ENCODE results near the genes ECEL1, CHRND, ATG16L1, DGKD and TRPM8.

GRCh38 chr2:232310148-232310837 is 68.3 kb upstream of the ALPP start:
- PRO-cap, result no peak

DNA sequence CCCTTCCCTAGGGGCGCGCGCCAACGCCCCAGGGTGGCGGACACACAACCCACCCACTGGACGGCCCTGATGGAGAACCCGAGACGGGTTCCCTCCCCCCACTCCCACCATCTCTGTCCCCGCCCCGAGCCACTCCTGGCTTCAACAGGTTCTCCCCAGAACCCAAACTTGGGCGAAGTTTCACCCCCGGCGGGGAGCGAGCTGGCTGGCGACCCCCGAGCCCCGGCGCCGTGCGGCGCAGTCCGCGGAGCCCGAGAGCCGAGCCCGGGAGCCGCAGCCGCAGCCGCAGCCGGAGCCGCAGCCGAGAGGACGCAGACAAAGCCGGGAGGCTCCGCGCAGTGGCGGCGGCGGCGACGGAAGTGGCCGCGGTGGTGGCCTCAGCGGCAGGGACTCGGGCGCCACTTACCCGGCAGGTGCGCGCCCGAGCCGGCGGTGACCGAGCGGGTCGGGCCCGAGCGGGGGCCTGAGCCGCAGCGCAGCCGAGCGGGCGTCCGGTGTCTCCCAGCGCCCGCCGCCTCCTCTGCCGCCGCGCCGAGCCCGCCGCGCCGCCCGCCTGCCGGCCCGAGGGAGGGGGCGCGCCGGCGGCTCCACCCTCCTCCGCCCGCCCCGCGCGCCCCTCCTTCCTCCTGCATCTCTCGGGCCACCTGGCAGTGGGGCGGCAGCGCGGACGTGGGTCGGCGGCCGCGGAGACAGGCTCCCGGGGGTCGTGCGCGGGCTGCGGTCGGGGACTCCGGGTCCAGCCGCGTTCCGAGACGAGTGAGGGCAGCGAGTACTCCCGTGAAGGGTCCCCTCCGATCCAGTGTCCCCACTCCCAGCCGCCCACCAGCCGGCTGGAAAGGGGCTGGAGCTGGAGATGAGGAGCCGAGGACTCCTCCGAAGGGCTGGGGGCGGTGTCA is at the start of gene ECEL1:
Gene ECEL1 (minus strand): TSS at position 522 of the 896 bp plus-strand sequence.
- PRO-cap, result unidirectional peak, minus-strand start at position 522 of the sequence

DNA sequence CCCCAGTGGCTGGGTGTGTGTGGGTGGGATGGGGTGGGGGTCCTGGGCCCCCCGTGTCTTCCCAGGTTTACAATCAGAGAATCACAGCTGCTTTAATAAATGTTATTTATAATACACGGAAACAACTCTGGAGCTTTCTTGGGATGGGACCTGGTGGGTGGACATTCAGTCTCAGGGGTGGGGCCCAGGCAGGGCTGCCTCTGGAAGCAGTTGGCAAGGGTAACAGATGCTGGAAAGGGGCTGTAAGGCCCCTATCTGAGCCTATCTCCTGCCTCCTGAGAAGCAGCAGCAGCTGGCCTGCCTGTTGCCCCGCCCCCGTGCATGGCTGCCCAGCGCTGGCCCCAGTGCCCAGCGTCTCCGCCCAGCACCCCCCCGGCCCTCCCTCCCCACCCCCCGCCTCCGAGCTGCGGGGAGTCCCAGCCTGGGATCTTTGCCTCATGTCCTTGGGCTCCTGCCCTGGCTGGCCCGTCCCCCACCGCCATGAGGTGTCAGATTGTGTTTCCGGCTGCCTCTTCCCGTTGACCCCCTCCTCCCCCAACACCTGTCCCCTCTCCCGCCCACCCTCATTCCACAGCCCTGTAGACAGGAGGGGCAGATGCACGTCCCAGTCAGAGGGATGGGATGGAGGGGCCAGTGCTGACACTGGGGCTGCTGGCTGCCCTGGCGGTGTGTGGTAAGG is at the start of gene CHRND:
Gene CHRND (plus strand): TSS at position 566 of the 679 bp plus-strand sequence.
- PRO-cap, result no peak

DNA sequence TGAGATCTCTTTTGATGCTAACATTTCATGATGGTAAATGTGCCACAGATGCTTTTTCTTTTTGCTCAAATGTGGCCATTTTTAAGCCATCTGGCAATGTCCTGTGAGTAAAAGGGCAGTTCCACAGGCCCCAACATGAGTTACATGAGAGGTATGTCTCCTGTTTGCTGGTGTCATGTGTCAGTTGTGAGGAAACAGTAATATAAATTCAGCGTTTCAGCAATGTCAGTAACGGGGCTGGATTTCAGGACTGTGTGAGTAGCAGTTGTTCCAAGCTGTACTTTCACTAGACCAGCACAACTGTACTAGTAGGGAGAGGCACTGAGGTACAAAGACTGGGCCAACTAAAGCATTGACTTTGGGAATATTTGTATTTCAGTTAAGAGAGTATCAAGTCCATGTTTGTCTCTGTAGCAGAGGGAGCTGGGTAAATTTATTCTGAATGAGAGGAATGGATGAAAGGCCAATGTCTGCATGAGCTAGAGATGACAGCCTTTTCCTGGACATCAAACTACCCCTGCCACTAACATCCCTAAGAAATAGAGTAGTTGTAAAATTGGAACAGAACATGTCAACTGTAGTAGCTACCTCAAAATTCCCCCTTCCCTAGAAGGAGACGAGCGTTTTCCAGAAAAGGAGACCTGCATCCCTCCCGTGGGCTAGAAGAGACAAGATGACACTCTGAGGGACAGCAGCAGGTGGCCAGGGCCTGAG is 24.3 kb downstream of the EIF4E2 start:
- PRO-cap, result no peak

DNA sequence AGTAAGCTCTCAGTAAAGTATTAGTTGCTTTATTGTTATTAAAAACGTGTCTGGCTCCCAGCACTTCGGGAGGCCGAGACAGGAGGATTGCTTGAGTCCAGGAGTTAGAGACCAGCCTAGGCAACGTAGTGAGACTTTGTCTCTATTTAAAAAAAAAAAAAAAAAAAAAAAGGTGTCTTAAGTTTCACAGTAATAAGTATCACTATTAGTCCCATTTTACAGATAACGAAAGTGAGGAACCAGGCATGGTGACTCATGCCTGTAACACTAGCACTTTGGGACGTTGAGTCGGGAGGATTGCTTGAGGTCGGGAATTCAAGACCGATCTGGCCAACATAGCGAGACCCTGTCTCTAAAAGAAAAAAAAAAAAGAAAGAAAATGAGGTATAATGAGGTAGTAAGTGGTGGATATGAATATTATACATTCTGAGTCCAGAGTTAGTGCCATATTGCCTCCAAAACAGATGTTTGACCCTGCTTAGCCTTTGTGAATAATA is 2.6 kb downstream of the KCNJ13 start:
- PRO-cap, result no peak

DNA sequence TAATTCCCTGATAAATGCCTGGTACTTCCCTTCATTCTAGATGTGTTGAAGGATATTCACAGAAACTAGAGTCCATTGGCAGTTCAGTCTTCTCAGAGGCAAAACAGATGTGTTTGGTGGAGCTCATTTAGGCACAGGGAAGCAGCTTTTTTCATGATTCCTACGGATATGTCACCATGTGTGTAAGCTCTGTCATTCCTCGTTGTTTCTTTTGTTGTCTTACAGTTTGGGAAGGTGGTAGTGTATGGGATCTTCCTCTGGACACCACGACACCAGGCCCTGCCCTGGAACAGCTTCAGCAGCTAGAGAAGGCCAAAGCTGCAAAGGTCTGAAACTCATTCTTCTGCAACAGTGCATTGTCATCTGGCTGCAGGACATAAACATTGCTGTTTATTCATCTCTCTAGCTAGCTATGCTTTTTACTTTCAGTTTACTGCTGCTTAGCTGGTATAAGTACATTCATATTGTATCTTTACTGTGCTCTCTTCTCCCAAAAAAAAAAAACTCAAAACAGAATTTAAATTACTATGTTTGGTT is 39.1 kb upstream of the KCNJ13 start:
- PRO-cap, result no peak

DNA sequence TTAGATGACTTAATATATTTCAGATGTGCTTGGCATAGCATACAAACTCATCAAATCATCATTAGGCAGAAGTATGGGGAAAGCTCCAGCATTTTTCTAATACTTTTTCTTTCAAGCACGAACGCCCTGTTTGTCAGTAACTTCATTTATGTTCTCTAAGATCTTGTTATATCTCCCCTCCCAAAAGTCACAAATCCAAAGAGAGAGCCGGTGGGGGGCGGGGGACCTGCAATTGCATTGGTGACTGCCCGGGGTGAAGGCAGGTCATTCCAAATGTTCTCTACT is 82.9 kb downstream of the INPP5D start:
- PRO-cap, result no peak

- PRO-cap, result no peak
These were observed 87.9 kb downstream of the INPP5D start for GRCh38 chr2:233148012-233148386.

GRCh38 chr2:233185203-233185698 is 66.2 kb upstream of the ATG16L1 start:
- PRO-cap, result no peak

DNA sequence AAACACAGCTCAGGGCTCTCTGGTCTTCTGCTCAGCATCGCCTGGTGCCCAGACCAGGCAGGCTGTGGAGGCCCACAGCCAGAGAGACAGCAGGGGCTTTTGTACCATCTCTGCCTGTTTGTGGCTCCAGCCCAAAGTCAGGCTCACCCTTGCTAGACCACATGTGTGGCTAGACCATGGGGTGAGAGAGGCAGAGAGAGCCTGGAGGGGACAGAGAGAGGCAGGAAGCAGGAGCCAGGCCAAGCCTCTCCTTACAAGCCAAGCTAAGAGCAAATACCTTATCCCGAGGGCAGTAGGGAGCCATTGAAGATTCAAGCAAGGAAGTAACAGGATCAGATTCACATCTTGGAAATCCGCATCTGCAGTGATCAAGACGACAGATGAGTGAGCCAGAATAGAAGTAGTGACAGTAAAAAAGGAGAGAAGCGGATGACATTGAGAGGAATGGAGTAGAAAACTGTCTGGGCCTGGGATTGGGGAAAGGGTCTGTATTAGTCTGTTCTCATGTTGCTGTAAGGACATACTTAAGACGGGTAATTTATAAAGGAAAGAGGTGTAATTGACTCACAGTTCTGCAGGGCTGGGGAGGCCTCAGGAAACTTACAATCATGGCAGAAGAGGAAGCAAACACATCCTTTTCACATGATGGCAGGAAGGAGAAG is 60.8 kb upstream of the ATG16L1 start:
- PRO-cap, result no peak

DNA sequence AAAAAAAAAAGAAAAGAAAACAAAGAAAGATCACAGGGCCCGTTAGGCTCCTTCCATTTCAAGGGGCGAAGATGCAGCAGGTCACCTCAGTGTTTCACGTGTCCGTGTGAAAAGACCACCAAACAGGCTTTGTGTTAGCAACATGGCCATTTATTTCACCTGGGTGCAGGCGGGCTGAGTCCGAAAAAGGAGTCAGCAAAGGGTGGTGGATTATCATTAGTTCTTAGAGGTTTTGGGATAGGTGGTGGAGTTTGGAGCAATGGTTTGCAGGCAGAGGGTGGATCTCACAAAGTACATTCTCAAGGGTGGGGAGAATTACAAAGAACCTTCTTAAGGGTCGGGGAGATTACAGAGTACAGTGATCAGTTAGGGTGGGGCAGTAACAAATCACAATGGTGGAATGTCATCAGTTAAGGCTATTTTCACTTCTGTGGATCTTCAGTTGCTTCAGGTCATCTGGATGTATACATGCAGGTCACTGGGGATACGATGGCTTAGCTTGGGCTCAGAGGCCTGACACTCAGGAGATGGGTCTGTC is 37.9 kb upstream of the ATG16L1 start:
- PRO-cap, result no peak

DNA sequence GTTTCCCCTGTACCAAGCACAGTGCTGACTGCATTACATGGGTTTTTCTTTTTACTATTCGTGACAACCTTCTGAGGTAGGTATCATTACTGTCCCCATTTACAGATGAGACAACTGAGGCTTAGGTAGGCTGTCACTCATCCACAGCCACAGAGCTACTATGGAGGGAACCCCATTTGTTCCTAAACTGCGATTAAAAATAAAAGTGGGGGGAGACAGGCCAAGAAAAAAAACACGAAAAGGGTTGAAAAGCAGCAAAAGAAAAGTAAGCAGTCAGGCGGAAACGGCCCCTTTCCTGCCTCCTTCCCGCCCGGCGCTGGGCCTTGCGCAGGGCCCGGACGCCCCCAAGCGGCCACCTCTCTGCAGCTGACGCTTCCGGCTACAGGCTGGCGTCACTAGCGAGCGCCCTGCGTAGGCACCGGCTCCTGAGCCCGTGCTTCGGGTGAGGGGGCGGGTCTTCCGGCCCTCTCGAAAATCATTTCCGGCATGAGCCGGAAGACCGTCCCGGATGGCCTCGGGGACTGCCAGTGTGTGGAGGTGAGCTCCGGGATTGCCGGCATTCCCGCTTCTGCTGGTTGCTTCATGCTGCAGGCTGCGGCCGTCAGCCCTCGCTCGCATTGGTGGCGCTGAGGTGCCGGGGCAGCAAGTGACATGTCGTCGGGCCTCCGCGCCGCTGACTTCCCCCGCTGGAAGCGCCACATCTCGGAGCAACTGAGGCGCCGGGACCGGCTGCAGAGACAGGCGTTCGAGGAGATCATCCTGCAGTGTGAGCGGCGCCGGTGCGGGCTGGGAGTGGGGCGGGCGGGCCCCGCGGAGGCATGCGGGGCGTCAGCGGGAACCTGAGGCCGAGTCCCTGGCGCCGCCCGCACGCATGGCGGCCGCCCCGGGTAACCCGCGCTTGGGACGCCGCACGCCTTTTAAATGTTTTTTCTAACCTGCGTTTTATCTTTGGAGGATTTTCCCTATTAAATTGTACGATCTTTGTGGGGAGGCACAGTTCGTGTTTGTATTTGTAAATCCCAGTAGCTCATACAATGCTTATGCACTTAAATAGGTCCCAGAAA is at the start of gene ATG16L1:
Gene ATG16L1 (plus strand): TSS at position 497 of the 1,064 bp plus-strand sequence.
- PRO-cap, result bidirectional peak, plus-strand start at position 527 of the sequence, minus-strand start at position 305 of the sequence

DNA sequence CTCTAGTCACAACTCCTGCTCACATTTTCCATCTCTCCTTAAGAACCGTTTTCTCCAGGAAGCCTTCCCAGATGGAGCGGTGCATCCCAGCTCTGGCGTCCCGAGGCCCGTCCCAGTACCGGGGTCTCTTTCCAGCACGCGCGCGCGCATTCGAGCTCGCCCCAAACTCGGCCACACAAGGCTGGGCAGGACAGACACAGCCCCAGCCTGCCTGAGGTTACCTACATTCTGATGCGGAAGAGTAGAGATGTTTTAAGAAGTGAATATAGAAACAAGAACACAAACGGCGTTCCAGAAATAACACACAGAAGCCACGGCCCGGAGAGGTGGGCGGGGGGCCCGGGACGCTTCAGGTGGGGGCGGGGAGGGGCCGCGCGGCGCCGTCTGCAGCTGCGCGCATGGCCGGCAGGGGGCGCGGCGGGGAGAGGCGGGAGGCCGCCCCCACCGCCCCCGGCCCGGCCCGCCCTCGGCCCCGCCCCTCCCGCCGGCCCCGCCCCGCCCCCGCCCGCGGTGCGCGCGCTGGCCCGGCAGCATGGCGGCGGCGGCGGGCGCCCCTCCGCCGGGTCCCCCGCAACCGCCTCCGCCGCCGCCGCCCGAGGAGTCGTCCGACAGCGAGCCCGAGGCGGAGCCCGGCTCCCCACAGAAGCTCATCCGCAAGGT is at the start of gene DGKD:
Gene DGKD (plus strand): TSS at position 508 of the 660 bp plus-strand sequence.
- PRO-cap, result unidirectional peak, minus-strand start at position 169 of the sequence; bidirectional peak, plus-strand start at position 522 of the sequence, minus-strand start at position 230 of the sequence

DNA sequence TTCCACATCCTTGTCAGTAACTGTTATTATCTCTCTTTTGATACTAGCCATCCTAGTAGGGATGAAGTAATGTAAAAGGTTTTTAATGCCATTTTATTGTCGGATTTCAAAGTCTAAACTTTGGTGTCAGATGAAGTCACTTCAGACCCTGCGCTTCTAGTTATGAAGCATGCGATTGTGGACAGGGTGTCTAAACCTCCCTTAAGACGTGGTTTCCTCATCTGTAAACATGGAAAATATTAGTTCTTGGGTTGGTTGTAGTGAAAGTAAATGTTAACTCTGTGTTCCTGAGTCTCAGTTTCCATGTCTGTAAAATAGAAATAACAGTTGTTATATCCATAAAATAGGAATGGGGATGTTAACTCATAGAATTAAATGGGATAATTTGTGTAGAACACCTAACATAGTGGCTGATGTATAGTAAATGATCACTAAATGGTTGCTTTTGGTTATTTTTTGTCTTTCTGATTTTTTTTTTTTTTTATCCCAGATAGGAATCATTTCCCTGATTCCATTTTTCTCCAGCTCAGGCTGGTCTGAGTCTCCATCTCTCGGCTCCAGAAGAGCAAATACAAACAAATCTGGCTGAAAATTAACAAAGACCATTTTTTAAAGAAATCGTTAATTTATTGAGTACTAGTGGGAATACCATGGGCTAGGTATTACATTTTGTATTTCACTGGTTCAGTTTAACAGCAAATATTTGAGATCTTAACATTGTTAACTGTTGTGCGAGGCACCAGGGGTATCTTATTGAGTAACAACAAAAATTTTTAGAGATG is 4.9 kb downstream of the DGKD start:
- PRO-cap, result no peak

DNA sequence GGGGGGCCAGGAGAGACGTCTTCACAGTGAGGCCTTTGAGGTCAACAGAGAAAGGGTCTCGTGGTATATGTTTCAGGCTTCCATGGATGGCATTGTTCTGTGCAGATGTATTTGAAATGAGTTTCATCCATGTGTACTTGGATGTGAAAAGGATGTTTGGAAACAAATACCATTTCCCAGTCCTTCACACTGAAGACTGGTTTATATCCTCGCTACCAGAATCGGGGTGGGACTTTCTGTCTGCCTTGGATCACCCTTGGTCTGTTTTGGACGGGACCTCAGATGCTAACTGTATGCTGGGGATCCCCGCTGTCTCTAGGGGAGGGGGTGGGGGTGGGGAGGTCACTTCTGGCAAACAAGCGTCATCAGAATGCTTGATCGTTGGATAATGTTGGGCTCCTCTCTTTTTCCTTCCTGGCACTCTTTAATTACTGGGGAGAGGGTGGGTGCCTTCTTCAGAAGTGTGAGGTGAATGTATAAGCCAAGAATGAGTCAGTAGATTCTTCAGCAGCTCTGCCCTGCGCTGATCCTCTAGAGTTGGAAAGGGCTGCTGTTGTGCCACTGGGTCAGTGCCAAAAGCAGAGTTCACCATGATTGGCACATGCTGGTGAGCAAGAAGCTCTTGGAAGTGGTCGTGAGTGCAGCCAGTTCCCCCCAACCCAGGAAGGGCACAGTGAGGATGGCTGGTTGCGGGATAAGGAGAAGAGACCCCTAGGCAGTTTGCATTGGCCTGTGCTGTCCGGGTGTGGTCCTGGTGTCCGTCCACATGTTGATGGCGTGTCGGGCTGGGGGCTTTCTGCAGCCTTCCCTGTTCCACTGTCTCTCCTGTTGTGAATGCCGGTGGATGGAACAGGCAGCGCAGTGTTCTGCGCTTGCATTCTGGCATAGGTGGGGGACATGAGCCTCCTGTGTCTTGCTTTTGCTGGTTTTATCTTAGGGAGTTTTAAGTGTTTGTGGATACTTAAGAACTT is 32.2 kb downstream of the DGKD start:
- PRO-cap, result no peak

DNA sequence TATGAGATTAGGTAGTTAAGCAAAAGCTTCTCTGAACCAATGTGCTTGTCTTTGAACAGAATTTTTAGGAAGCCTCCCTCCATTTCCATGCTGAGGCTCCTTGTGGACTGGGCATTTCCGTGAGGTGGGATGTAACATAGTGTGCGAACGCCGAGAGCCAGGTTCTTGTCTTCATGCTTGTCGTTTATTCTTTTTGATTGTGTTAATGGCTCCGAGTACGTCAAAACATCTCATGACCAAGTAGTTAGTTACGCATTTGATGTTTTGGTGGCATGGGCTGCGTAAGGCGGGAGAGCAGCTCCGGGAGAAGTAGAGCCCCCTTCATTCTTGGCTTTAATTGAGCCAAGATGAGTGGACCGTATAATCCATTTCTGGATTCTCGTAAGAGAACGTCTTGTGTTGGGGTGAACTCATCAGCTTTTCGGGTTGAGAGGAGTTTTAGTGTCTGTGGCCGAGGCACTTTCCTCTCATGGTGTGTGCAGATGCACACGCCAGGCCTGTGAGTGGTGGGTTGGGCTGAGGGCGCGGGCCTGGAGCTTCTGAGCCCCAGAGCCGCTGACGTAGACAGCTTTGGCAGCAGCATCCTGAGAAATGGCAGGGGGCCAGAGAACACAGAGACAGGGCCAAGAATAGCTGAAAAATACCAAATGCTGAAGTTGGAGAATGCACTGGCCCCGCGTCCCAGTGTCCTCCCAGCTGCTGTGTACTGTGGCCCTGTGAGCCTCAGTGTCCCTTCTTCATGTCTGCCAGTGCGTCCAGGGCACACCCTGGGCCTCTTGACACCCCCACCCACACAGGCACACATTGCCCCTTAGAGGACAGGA is 33.2 kb downstream of the DGKD start:
- PRO-cap, result unidirectional peak, minus-strand start at position 505 of the sequence

DNA sequence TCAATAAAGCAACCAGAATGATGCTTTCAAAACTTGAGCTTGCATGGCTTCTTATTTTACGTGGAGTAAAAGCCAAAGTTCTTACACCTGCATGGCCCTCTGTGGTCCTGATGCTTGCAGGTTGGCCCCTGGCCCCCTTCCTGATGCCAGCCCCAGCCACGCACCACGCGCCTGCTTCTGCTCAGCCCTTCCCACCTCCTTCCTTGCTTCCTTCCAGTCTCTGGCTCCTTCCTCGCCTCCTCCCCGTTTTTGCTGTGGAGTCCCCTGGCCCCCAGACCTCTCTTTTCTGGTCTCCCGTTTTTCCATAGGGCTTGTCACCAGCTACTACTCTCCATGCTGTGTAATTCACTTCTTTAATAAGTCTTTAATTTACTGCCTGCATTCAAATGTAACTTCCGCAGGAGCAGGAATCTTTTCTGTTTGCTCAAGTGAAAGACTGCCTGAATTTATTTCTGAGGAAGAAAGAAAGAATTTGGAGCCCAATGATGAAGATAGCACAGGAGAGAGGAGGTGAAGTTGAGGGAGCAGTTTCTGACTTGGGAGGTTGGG is 67.2 kb downstream of the DGKD start:
- PRO-cap, result no peak

GRCh38 chr2:233474719-233475113 is 91.9 kb downstream of the USP40 start:
- PRO-cap, result no peak

DNA sequence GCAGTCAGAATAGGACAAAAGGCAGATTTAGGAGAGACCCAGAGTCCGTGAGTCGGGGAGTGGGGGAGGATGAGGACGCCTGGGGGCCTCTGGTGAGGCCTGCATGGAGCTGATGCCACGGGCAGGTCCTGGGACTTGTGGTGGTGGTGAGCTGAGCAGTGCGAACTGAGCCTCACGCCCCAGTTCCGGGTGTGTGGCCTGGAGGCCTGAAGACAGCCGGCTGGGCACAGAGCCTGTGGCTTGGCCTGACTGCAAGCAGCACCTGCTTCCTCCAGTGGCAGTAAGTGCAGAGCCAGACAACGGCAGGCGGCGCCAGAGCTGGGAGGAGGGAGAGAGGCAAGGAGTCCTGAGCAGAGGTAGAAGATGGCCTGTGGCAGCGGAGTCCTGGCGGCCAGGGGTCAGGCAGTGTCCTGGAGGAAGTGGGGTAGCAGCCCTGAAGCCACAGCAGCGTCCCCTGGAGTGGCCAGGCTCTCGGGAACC is 86.2 kb downstream of the USP40 start:
- PRO-cap, result no peak

GRCh38 chr2:233917251-233917791 is at the start of gene TRPM8:
TRPM8 (plus strand) TSS chr2:233917373.
- PRO-cap, result no peak

Measured in pulmonary lymph node (tissue), 1 donor.